Pulmonary artery (tissue), 1 donor: Measurements from ENCODE around the genes PALS2 and NFE2L3.

- PRO-cap = no peak
Observed at GRCh38 chr7:23513572-23514515, 17.9 kb downstream of the TRA2A start.

DNA sequence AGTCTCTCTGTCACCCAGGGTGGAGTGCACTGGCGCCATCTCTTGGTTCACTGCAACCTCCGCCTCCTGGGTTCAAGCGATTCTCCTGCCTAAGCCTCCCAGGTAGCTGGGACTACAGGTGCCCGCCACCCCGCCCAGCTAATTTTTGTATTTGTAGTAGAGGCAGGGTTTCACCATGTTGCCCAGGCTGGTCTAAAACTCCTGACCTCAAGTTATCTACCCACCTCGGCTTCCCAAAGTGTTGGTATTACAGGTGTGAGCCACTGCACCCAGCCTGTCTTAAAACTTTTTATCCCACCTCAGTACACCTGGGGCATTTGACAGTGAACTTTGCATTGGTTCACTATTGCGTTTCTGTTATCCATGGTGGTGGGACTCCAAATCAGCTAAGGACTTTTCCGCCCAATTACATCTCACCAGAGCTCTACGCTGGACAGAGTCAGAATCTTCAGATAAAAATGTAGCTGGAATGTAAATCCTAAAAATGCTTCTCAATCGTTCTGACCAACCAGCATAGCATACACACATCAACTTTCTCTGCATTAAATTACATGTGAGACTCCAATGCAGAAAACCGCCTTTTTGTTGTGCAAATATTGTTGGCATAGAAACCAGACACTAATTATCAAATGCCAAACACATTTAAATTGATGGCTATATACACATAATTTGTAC lies 10.9 kb downstream of the TRA2A start:
- PRO-cap = no peak

DNA sequence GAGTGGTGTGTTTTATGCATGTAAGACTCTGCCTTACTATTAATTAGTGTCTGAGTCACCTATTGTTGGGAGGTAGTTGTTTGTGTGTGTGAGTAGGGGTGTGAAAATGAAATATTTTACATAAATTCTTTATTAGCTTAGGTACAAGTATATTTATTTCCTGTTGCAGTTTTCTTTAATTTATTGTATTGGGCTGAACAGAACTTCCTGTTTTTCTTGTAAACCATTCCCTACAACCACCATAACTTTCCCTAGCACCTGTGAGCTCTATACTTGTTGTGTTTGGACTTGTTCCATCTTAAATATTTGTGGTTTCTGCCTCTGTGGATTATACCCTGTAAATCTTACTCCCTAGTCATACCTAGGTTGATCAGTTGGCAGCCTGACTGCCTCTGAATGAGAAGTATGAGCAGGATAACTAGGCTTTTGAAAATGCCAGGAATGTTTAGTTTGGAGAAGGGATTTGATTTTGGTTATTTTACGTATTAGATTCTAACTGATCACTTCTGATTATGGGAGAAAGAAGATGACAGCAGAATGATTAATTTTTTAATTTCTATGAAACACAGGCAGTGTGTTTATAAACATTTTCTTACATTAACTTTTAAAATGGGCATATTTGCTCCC lies 50.0 kb downstream of the STK31 start:
- PRO-cap = no peak

DNA sequence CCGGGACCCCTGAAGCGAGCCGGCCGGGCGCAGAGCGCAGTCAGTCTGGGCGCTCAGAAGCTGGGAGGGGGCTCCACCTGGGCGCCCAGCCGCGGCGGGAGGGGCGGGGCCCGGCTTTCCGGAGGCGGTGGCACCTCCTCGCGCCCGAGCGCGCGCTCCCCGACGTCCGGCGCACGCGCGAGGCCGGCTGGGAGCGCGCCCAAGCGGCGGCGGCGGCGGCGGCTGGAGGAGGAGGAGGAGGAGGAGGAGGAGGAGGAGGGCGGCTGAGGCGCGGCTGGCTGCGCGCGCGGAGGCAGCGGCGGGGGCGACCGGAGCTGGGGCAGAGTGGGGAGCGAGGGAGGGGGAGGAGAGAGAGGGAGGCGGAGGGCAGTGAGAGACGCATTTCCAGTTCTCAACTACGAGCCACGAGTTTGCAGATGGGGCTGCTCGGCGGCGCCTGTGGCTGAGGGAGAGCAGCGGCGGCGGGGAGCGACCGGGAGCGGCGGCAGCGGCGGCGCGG lies at the start of gene PALS2:
TSS of gene PALS2 (plus strand) at position 379 of the 499 bp plus-strand sequence.
- PRO-cap = bidirectional peak, plus-strand start at position 238 of the sequence, minus-strand start at position 47 of the sequence

DNA sequence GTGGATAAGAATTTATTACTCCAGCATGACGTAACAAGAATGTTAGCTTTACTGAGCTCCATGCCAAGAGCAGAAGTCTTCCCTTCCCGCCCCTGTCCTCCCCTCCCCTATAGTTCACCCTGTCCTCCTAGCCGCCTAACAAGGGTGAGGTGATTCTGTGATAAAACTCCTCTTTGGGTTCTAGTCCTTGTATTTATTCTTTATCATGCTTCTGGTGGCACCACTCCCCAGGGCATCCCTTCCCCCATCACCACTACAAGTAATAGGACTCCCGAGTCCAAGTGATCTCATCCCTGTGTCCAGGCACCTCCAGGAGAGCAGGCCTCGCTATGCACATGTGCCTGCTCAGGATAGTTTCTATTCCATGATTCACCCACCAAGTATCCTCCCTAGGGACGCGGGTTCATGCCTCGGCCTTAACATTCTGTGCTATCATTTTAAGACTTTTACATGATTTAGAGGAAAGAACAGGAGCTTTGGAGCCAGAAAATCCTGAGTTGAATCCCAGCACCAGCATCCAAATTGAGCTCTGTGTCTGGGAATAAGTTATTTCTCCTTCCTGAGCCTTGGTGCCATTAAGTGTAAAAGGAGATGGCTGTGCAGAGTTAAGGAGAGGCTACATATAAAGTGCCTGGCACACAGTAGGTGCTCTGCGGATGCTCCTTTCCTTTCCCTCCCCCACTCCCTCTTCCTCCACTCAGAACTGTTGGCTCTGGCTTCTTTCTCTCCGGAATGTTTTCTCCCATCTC lies 15.3 kb downstream of the GSDME start:
- PRO-cap = no peak

- PRO-cap = no peak
Observed at GRCh38 chr7:24819980-24820614, 62.8 kb upstream of the GSDME start.

DNA sequence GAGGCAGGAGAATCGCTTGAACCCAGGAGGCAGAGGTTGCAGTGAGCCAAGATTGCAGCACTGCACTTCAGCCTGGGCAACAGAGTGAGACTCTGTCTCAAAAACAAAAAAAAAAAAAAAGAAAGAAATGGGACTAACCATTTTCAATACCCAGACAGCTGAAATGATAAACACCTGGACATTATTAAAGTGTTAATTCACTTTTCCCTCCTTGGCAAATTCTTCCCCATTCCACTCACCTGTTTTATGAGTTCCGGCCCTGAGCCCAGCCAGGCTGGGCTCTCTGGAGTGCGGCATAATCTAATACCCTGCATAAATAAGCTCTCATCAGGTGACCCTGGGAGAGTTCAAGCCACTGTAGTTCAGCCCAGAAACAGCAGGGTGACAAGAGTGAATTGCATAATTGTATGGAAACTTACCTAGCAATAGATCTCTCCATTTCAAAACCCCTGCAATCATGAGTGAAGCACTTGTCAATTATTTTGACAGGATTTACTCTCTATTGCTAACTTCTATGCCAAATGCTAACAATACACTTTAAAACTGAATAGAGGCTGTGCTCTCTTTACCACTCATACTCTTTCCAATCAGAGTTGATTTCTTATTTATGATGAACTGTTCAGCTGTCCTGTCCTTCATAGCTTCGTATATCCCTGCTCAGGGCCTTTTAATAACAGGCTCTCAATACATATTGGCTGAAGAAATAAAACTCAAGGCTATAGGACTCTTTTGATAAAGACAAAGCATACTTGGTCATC lies 94.7 kb downstream of the OSBPL3 start:
- PRO-cap = no peak

GRCh38 chr7:24910791-24911444 lies 69.1 kb downstream of the OSBPL3 start:
- PRO-cap = no peak

DNA sequence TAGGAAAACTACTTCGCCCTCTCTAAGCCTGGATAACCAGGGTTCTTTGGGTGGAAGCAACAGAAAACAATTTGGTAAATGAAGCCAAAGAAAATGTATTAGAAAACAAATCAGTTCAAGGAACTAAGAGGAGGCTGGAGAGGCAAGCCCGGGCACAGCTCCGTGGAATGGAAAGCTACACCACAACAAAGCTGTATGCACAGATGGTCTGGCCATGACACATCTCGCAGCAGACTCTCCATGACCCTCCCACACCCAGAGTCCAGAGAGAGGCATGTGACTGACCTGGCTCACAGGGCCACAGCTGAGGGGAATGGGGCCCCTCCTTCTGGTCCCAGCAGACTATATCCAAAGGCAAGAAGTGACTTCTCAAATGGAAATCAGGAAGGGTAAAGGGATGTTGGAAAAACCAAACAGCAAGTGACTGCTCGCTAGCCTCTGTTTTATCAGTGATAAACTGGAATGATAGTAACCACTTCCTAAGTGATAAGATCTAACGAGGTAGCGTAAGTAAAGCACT lies 8.7 kb downstream of the OSBPL3 start:
- PRO-cap = no peak

DNA sequence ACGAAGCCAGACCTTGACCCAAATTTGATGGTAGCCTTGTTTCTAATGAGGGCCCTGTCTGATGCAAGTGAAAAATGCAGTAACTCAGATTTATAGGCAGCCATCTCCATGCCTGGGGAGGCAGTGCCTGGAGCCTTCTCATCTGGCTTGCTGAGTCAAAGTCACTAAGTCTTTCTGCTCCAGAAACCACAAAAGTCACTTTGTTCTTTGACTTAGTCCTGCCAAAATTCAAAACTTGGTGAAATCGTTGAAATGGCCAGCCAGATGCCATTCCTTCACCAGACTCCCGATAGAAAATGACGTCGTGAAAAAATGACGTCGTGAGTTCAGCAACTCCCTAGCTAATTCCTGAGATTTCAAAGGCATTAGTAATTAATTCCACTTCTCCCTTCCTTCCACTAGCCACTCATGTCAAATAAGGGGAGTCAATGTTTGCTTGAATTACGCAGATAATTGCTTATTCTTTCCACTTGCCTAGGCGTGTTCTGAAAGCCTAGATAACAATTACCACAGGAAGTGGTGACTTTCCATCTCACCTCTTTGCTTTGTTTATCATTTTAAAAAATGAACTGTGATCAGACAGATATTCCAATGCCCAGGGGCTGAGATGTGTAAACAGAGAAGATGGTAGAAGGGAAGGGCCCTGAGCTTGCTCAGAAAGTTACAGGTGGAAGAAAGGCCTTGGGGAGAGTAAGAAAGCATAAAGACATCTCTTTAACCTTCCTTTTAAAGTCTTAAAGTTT lies 48.5 kb upstream of the OSBPL3 start:
- PRO-cap = unidirectional peak, plus-strand start at position 618 of the sequence

GRCh38 chr7:25123863-25124212 lies 1.2 kb downstream of the CYCS start:
- PRO-cap = no peak

GRCh38 chr7:25568936-25569160 lies 340.6 kb upstream of the NPVF start:
- PRO-cap = no peak

DNA sequence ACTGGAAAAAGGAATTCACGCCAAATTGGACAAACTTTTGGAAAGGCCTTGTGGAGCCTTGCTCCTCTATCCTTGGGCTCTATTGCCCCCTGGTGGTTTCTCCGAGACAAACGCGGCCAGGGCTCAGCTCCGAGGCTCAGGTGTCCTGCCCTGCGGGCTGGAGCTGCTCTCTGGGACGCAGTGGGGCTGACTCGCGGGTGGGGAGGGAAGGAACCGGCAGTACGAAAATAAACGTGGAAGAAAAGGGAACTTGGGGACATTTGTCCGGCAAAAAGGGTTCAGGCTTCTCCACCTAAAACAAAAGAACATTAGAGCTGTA lies 300.3 kb upstream of the NFE2L3 start:
- PRO-cap = no peak

DNA sequence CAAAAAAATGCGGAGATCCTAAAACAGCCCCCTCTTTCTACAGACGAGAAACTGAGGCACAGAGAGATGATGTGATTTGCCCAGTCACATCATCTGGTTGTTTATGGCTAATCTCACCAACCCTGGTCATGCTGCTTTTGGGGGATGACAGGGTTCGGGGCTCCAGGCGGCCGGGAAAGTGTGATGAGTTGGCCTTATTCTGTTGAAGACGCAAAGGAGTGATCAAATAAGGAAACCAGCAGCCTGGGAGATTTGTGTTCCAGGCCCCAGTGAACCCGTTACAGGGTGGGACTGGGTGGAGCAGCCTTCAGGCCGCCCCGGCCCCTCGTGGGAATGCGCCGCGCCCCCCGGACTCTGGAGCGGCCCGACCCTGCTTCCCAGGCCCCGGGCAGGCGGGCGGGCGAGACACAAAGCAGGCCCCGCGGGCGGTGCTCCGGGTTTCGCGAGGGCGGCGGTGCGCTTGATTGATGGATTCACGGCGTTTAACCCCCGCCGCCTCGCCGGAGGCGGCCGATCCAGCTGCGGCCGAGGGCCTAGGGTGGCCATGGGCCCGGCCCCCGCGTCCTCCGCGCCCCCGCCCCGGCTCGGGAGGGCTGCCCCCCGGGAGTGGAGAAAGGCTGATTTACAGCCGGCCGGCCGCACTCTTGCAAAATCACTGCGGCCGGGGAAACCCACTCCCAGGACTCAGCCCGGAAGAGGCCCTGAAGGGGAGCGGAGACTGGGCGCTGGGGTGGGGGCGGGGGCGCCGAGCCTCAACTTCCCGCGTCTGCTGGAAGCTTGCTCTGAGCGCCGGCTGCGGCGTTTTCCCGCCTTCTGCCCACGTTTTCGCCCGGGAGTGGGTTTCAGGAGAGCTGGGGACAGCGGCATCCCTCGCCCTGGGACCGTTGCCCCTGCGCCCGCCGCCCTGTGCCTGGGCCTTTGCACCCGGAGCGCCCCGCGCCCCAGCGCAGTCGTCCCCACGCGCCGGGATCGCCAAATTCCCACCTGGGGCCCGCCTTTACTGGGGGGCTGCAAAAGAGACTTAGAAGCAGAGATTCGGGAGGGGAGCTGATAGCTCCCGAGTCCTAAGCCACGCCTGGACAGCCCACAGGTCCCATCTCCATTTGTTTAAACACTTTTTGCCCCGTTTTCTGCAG lies 299.6 kb upstream of the NFE2L3 start:
- PRO-cap = no peak

DNA sequence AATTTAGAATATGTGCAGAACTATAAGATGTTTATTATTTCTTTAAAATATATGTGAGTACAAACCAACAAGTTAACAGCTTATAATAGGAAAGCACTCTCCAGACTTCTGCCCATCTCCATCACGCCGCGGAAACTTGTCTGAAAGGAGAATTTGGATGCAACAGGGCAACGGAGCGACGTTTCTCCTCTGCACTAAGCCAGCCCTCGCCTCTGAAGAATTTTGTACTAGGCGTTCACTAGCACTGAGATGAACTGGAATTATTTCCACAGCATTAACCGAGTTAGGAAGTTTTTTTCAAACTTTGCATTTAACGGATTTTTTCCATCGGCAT lies 296.0 kb upstream of the NFE2L3 start:
- PRO-cap = no peak

- PRO-cap = no peak
Observed at GRCh38 chr7:25949044-25949465, 202.9 kb upstream of the NFE2L3 start.

DNA sequence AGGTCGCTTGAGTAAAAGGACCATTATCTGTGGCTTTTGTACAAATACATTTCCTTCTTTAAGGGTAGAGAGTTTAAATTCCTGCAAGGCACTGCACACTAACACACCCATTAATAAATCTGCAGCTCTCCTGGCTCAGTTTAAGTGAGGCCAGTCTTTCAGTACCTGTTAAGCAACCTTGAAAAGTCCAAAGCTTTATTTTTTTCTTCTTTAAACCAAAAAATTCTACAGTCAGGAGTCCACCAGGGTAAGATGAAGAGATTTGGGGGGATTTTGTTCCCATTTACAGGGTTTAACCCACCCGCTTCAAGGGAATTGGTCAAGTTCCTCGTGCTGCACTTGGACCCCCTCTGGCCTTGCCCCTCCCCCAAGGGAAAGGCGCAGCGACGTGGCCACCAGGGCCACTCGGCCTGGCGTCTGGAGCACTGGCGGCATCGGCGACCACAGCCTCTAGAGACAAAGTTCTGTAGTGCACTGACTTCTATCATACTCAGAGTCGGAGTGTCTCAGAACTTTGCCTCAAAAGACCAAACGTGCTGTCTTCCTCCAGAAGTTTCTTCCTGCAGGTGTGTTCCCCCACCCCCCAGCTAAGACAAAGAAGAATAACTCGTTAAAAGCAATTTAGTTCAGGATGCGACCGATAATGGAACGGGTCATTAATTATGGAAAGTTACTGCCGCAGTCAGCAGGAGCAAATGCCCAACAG lies 202.4 kb upstream of the NFE2L3 start:
- PRO-cap = no peak

- PRO-cap = no peak
Observed at GRCh38 chr7:26072991-26073899, 78.8 kb upstream of the NFE2L3 start.

DNA sequence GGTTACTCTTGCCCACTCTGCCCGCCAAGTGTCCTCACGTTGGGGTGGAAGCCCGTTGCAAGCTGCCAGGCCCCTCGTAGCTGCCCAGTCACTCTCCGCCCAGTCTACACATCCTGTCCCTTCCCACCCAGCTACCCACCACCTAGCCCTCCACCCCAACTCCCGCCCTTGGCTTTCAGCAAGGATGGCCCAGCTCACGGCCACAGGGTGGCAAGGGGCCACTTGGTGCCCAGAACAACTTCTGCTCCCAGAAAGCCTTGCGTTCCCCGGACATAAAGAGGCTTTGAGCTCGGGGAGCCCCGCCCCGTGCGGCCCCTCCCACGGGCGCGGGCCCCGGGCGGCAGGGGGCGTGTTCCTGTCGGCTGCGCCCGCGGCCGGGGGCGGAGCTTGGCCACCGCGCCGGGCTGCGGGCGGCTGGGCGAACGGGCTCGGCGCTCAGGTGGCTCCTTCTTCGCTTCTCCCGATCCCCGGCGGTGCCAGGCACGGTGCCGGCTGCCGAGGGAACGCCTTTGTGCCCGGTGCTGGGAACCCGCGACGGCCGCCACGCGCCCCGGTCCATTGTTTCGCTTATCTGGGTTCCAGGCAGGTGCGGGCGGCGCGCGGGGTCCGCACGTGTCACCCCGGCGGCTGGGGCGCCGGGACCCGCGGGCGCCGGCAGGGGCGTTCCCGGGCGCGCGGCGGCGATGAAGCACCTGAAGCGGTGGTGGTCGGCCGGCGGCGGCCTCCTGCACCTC lies at the start of gene NFE2L3:
TSS of gene NFE2L3 (plus strand) at position 383 of the 734 bp plus-strand sequence.
- PRO-cap = unidirectional peak, plus-strand start at position 402 of the sequence

DNA sequence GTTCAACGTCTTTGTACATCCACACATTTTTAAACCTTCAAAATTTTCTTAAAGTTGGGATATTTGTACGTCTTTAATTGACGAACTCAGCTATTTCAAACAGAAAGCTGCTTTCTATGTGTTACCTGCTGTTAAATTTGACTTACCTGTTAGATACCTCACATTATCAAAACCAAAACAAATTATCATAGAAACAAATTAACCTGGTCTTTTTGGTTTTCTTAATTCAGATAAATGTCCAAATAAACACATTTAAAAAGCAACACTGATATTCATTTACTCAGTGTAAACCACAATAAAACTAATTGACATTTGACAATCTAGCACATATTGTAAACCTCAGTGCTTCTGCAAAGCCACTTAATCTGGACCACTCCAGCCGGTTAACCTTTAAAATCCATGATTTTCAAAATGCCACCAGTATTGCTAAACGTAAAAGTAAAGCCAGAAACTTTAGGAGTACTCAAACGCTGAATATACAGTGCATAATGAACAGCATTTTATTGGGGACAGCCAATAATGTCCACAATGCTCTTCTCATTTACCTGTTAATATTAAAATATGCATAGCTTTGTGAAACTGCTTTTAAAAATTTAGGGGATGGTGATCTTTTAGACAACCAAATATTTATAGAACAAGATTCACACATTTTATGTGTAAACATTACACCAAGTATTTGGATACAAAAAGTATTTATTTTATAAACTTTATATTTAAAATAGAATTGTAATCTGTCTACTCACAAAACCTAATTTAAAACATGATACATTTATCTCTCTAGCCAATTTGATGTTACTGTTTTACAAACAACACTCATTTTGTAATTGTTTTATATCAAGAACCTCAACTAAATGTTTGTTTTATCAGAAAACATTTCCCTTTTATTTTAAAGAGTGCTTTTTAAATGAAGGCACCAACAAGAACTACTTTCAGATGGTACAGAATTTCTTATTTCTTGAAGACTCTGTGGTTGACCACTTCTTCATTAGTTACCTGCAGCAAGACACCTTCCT lies 10.8 kb downstream of the HNRNPA2B1 start:
- PRO-cap = no peak